Kidney (tissue), 2 donors: Measurements from ENCODE around the gene ILDR2.

GRCh38 chr1:162560526-162560942 lies 988 bp upstream of the UAP1 start:
- PRO-cap: no peak
- RRBS: 0% methylated on average over 1 of the region's 5 CpGs

DNA sequence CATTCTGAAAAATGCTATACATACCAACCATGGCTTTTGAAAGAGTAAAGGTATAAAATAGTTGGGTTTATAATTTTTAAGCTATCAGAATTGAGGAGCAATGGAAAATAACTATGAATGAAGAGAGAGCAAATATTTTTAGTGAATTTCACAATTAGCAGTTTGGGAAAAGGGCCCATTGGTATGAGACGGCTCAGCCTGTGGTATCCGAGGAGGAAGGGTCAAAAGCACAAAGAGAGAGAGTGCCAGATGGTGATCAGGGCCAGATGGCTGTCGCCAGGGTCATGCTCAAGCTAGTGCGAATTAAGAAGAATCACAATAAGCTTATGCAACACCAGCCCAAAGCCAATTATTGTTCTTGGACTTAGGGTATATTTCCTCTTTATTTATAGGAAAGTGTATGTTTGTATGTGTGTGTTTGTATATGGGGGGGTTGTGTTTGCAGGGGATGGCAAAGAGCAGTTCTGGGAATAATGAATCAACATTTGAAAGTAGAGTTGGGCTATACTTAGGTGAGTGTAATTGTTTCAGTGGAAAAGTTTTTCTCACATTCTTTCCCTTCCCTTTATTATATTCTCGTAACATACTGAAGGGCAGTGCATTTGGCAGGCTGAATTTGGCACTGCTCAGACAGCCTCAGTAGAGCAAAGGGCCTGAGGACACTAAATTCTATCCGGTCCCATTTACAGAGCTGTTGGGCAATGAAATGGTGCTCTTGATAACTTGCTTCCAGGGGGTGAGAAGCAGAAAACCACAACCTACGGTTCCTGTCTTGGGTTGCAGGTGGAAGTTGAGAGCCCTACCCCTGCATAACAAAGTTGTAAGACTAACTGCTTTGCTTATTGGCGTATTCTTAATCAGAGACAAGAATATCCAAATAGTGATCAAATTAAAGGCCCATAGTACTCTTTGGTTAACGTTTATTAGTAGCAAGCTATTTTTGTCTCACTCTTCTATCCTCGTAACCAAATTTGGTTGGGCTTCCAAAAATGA lies 19.4 kb upstream of the DDR2 start:
- PRO-cap: no peak
- RRBS: no CpG with 5 or more reads among the region's 10 CpGs

GRCh38 chr1:162792417-162793003 lies 2.0 kb downstream of the HSD17B7 start:
- PRO-cap: no peak
- RRBS: no CpG with 5 or more reads among the region's 6 CpGs

DNA sequence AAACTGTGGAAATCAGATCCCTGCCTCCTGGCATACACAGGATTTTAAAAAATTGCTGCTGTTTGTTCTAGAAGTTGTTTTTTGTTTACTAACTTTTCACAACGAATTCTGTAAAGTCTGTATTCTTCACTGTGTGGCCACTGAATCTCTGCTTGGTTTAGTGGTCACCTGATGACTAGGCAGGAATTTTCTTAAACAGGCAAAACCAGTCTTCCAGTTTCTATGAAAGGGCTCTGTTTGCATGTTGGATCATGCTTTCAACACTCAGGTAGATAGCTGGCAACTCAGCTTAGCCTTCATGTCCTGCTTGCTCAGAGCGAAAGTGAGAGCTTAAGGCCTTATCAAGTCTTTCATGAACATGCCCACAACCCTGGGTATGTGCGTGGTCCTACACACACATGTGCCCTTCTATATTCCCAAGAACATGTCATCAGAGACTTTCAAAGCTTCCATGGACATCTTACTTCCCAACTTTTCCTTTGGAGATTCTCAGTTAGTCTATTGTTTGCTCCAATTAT lies 52.4 kb upstream of the CCDC190 start:
- PRO-cap: no peak
- RRBS: no CpG with 5 or more reads among the region's 3 CpGs

- PRO-cap: no peak
- RRBS: no CpG with 5 or more reads among the region's 2 CpGs
Observed at GRCh38 chr1:163071461-163071933, 2.3 kb downstream of the RGS4 start.

DNA sequence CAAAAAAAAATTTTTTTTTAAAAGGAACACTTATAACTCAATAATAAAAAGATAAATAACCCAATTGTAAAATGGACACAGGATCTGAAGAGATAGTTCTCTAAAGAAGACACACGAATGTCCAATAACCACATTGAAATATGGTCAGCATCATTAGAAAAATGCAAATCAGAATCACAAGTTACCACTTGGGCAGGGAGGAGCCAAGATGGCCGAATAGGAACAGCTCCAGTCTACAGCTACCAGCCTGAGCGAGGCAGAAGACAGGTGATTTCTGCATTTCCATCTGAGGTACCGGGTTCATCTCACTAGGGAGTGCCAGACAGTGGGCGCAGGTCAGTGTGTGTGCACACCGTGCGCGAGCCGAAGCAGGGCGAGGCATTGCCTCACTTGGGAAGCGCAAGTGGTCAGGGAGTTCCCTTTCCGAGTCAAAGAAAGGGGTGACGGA lies 100.0 kb upstream of the PBX1 start:
- PRO-cap: no peak
- RRBS: no CpG with 5 or more reads among the region's 13 CpGs

GRCh38 chr1:164591974-164592684 lies 33.1 kb downstream of the PBX1 start:
- PRO-cap: no peak
- RRBS: no CpG with 5 or more reads among the region's 2 CpGs

GRCh38 chr1:164695780-164696231 lies 136.8 kb downstream of the PBX1 start:
- PRO-cap: no peak
- RRBS: no CpG with 5 or more reads among the region's 4 CpGs

- PRO-cap: no peak
- RRBS: no CpG with 5 or more reads among the region's 3 CpGs
Observed at GRCh38 chr1:165253747-165254146, 102.8 kb downstream of the LMX1A start.

GRCh38 chr1:165527434-165527961 lies 16.3 kb upstream of the LRRC52 start:
- PRO-cap: no peak
- RRBS: no CpG with 5 or more reads among the region's 5 CpGs

DNA sequence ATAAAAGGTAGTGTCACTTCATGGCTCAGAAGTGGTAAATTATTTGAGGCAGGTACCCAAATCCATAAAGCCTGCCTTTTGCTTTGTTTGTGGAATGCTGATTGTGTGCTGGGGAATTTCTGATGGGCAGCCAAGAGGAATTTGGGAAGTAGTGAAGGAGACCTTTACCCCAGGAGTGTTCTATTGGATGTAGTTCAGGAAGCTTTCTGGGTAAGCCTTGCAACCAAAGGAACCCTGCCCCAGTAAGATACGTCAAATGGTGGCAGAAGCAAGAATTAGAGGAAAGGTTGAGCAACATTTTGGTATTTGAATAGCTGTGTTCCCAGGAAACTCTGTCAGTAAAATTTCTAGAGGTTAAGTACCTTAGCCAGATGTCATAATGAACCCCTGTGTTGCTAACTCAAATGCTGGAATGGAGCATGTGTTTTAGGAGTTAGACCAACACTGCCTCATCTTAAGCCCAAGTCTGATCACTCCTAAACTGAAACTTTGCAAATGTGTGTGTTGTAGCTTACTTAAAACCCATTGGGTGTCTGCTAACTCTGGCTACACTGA lies 6.4 kb downstream of the MGST3 start:
- PRO-cap: no peak
- RRBS: no CpG with 5 or more reads among the region's 1 CpG

DNA sequence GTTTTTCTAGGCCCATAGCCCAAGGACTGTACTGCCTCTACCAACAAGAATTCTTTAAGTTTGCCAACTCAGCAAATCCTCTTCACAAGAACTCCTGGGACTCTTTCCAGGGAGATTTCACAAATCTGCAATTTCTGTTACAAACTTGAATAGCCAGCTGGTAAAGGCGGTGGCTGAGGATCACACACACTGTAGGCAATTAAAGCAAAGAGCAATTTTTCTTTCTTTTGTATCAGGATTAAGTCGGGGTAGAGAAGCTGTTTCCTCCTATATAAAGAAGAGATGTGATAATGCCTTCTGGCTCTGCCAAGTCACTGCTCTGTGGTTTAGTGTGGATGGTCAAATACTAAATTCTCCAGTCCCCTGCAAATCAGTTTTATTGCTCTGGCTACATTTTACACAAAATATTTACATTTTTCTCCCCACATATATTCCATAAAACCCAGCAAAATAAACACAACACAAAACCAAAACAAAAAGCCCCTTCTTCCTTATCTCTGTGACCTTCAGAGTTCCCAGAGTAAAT lies 1.6 kb downstream of the ALDH9A1 start:
- PRO-cap: no peak
- RRBS: no CpG with 5 or more reads among the region's 2 CpGs

DNA sequence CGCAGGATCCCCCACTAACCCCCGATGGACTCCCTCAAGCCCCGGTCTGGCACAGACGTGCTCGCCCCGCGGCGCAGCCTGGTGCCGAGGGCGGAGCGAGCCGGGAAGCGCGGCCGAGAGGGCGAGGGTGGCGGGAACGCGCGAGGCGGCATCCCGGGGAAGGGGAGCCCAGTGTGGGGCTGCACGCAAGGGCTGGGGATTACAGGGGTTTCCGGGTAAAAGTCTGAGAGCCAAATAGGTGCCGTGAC lies 801 bp downstream of the UCK2 start:
- PRO-cap: bidirectional peak, plus-strand start at position 151 of the sequence, minus-strand start outside the sequence
- RRBS: 1% methylated on average over 23 of the region's 25 CpGs

GRCh38 chr1:166875341-166876140 lies 523 bp downstream of the TADA1 start:
- PRO-cap: unidirectional peak, plus-strand start at chr1:166875810
- RRBS: 2% methylated on average over 12 of the region's 53 CpGs

GRCh38 chr1:166975254-166976141 lies at the start of gene ILDR2:
Gene ILDR2, minus strand, starts transcription at chr1:166975540.
- PRO-cap: bidirectional peak, plus-strand start at chr1:166975549, minus-strand start at chr1:166975326; bidirectional peak, plus-strand start at chr1:166975692, minus-strand start at chr1:166975614
- RRBS: no CpG with 5 or more reads among the region's 106 CpGs

GRCh38 chr1:167263812-167264477 lies 43.3 kb downstream of the POU2F1 start:
- PRO-cap: no peak

DNA sequence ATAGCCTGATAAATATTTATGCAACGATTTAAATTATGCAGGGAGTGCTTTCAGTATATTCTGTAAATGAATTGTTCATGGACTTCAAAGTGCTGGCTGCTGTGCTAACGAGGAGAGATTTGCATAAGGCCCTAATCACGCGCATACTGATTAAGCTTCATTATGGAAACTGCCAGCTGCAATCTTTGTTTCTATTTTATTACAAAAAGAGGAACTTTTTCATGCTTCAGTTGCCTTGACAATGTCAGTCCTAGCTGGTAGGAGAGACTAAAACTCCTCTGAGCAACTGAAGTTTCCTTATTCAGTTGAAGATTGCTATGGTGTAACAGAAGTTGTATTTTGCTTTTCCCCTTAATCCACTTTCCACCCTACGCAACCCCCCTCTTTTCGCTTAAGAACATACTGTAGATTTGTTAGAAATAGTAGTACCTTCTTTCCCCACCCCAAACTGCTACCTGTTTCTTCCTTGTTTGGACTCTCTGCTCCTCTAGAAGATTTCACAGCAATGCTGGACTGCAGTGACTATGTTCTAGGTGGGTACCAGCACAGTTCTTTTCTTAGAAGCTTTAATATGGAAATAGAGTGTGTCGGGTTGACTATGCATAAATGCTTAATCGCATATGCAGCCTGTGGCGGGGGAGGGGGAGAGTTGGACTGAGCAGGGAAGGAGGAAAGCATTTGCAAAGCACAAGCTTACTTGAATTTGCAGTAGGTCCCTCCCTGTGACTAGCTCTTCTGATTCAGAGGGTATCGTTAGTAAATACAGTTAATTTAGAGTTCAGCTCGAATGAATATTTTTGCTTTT lies 108.3 kb downstream of the POU2F1 start:
- PRO-cap: no peak
- RRBS: no CpG with 5 or more reads among the region's 11 CpGs

DNA sequence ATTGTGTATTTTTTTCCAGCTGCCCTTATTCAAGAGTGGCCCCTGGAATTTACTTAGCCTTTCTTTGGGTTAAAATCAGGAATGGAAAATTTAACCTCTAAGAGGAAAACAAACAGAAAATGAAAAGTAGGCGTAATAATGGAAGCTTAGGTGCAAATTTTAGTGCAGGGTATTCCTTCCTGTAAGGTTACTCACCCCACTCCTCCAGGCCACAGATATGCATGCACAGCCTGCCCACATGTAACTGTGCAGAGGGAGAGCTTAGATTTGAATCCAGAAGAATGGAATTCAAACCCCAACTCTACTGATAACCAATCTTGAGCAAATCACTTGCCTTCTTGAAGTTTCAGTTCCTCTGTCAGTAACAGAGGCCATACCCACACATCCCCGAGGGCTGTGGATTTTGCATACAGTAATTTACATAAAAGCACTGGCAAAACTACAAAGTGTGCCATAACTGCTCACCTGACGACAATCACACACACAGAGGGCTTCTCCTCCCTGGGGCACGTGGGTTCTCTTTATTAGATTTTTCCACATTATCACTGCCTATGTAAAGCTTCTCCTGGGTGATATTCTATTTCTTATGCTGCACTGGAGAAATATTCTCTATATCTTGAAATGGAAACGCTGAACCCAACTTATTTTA lies 18.7 kb downstream of the CD247 start:
- PRO-cap: no peak
- RRBS: no CpG with 5 or more reads among the region's 5 CpGs

DNA sequence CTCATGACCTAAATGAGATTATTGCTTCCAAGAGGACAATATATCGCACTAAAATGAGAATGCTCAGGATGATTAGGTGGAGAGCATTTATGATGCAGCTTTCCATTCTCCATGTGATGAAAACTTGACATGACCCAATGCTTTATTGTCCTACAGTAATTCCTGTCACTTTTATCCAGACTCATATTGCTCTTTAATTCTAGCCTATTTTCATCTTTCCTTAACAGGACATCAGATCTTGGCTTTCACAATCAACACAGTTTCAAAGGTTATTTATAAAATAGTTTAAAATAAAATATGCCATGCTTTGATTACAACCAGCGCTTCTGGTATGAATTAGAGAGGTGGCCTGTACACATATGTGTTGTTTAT lies 18.2 kb downstream of the CD247 start:
- PRO-cap: no peak
- RRBS: no CpG with 5 or more reads among the region's 2 CpGs

GRCh38 chr1:167629101-167629372 lies 995 bp upstream of the RCSD1 start:
- PRO-cap: no peak
- RRBS: 63% methylated on average over 4 of the region's 8 CpGs